Pericardium fibroblast (primary cell): ENCODE measurements around the gene RFC4.

DNA sequence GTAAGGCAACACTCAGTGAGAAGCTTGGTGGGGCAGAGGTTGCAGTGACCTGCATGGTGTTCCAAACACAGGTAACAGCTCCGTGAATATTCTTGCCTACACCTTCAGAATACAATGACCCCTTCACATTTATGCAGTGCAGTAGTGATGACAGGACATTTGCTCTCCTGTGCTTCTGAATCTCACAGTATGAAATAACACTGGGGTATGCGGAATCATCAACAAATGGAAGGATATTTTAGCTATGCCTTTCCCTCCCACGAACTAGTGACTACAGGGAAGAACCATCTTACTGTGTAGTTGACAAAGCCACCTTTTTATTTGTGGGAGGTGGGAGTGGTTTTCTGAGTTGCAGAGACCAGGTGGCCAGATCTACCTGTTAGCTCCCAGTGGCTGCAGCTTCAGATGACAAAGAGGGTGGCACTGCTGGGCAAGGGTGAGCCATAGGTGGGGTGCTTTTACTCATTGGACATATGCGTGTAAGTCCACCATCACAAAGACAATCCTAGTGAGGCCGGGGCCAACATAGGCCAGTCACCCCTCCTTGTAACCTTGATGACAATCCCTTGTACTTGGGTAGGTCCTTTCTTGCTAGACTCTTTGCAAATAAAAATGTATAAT is 7.1 kb downstream of the AHSG start:
- RAMPAGE, long total RNA: no peak

GRCh38 chr3:186663502-186664241 is 2.1 kb upstream of the HRG start:
- RAMPAGE, long total RNA: no peak

DNA sequence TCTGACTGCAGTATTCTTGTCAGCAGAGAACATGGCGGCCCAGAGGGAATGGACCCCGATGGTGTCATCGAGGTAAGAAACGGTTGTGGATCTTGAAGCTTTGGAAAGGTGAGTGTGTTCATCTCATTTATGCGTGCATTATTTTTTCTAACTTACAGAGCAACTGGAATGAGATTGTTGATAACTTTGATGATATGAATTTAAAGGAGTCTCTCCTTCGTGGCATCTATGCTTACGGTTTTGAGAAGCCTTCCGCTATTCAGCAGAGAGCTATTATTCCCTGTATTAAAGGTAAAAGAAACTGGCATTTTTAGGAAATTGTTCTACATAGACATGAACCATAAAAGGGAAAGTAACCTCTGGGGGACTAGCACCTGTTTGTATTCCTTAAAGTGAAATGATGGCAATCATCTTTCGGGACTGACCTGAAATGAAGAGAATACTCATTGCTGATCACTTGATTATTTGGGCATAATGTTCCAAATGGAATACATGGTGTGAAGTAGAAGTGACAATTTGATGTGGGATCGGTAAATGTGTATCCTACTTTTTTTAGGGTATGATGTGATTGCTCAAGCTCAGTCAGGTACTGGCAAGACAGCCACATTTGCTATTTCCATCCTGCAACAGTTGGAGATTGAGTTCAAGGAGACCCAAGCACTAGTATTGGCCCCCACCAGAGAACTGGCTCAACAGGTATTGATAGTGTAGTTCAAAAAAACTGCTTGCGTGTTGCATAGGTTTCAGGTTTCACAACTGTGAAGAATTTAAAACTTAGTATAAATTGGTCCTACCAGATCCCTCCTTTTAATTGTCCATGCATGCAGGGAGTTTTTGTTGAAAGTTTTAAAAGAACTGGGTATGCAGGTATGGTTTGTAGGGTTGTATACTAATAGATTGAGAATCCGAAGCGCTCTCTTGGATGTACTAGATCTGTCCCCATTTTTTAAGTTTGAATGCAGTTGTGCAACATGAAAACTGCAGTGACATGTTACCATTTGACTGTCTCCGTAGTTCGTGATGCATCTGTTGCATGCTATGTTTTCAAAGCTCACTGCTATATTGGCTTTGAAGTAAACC is 1.4 kb downstream of the EIF4A2 start:
- RAMPAGE, long total RNA: no peak

DNA sequence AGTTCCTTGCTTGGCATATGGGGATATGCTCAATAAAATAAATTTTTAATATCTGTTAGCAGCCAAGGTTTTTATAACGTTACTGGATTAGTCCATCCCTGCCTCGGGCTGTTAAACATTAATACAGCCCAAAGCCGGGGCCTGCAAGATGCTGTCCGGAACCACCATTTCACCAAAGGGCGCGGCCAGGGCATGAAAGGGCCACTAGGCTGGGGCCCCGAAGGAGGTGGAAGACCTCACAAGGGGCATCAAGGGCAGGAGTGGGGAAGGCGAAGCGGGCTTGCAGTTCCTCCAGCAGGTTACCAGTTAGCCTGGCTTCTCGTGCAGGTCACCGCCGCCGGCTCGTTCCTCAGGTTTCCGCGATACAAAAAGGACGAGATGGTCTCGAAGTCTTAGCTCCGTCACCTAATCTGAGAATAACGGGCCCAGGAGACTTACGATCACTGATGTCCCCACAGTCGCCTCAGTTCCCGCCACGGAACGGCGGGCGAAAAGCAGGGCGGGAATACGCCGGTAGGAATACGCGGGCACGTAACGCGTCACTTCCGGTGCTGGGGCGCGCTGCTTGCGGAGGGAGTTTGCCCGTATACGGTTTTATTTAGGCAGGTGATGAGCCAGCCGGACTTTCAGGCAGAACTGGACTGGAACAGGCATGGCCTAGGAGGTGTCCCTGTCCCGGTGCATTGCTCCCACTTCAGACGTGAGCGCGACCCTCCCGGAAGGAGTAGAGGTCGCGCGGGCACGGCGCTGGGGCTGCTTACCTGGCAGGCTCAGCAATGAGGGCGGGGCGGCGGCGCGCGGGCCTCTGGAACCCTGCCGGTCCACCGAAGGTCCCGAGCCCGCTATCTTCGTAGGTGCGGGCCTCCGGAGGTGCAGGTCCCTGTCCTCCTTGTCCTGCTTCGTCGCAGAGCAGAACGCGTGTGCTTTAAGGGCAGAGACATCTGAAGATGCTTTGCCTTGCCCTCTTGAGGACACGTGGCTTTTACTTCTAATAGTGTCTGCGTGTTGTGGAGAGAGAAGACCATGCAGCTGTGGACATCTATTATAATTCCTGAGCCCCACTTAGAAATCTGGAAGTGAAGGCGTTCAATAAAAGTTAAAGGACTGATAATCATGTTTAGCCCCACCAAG is at the start of gene RFC4:
Gene RFC4, minus strand, starts transcription at position 496 of the 1,131 bp plus-strand sequence.
- RAMPAGE, long total RNA: start-site peak on the minus strand centred at position 476 of the sequence, 8 bp wide, 24 and 19 reads in 2 replicates

DNA sequence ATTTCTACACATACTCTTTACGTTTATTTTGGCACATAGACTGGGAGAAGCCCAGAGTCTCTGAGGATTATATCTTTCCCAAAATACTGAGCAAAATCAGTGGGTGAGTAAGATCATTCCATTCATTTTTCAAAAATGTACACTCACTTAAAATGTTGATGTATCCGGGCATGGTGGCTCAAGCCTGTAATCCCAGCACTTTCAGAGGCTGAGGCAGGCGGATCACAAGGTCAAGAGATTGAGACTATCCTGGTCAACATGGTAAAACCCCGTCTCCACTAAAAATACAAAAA is 15.8 kb upstream of the RFC4 start:
- RAMPAGE, long total RNA: no peak

DNA sequence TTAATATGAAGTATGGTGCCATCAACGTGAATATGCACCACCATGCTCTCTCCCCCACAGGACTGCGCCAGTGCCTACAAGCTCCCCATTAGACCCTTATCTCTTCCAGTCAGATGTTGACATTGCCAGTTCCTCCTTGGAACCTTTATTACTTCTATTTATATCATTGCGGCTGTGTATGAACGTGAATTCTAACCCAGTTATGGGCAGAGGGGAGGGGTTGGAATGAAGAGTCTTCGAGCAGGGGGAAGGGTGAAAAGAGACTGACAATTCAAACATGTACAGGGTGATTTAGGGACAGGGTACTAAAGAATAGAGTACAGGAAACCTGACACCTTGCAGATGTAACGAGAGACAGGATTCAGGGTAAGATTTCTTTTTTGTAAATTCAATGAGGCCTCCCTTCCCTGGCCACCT is 41.8 kb upstream of the ST6GAL1 start:
- RAMPAGE, long total RNA: no peak

GRCh38 chr3:186929118-186929729 is 1.1 kb upstream of the ST6GAL1 start:
- RAMPAGE, long total RNA: no peak

DNA sequence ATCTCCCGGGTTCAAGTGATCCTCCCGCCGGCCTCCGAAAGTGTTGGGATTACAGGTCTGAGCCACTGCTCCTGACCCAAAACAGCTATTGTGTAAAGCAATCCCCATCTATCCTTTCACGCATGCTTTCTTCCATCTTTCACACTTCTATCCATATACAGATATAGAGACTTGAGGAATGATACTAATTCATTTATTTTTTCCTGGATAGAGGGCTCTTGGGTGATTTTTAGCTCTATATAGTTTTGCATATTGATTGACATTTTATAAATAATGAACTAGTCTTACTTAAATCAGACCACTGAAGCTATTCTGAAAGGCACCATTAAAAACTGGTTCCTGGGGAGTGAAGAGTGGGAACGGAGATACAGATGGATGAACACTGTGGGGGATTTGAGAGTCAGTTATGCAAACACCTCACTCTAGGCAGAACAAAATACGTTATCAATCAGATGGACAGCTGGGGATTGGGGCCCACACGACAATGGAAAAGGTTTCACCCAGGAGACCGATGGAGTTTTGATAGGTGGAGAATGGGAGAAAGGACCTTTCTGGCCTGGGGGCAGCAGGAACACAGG is 16.2 kb downstream of the ST6GAL1 start:
- RAMPAGE, long total RNA: no peak

DNA sequence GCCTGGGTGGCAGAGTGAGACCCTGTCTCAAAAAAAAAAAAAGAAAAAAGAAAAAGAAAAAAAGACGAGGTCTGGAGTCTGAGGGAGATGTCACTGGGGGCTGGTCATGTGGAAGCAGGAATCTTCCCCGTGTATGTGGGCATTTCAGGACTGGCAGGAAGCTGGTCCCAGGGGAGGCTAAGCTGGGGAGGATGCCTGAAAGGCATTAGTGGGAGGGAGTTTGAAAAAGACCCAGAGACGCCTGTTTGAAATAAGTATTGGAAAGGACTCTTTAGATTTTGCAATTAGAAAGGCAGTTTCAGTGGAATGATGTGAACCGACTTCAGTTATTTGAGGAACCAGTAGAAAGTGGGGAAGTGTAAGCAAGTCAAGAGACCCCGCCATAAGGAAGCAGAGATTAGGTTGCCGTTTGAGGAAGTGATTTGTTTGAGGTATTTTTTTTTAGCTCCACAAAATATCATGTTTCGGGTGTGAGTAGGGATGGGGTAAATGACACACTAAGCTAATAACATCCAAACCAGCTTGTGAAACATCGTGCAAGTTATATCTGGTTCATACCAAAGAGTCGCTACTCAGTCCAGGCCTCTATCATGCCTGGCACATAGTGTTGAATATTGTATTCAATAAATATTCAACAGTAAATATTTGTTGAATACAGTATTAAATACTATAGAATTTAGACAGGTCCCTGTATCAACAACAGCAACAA is 55.6 kb downstream of the ST6GAL1 start:
- RAMPAGE, long total RNA: no peak

GRCh38 chr3:186996165-186996988 is 66.1 kb downstream of the ST6GAL1 start:
- RAMPAGE, long total RNA: no peak

GRCh38 chr3:187265488-187265874 is 26.1 kb downstream of the MASP1 start:
- RAMPAGE, long total RNA: no peak

GRCh38 chr3:187369593-187370216 is 1.5 kb downstream of the RTP4 start:
- RAMPAGE, long total RNA: no peak

- RAMPAGE, long total RNA: no peak
Observed at GRCh38 chr3:187412041-187412396, 43.8 kb downstream of the RTP4 start.

DNA sequence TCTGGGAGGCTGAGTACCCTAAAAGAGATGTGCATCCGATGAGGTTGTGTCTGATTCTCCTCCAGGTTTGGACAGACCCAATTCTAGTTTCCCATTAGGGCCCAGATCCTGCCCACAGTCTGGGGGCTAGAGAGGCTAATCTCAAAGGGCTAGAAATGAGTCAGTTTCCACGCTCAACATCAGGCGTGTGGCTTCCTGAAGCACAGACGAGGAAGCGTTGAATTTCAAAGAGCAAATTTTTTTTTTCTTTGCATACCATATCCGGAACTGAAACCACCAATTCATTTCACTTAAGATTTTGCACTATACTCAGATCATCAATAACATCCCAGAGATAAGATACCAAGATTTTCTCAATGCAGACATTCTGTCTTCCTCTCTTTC is 173.8 kb upstream of the BCL6 start:
- RAMPAGE, long total RNA: no peak

DNA sequence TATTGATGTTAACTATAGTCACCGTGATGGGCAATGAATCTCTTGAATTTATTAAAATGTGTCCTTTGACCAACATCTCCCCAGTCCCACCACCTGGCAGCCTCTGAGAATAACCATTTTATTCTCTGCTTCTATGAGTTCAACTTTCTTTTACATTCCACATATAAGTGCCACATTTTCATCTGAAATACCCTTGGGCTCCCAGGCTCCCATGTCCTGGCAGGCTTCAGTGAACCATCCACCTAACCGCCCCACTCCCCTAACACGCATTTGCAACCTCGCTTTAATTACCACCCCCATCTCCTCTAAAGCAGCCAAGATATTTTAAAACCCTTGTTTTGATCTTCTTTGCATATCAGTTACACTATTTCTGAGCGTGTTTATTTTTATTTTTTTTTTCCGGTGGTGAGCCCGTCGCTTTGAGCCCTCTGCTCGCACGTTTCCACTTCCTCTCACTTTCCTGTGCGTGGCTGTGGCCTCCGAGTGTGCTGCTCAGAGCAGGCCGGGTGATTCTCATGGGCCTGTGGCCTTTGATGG is 195.5 kb upstream of the LPP start:
- RAMPAGE, long total RNA: no peak

DNA sequence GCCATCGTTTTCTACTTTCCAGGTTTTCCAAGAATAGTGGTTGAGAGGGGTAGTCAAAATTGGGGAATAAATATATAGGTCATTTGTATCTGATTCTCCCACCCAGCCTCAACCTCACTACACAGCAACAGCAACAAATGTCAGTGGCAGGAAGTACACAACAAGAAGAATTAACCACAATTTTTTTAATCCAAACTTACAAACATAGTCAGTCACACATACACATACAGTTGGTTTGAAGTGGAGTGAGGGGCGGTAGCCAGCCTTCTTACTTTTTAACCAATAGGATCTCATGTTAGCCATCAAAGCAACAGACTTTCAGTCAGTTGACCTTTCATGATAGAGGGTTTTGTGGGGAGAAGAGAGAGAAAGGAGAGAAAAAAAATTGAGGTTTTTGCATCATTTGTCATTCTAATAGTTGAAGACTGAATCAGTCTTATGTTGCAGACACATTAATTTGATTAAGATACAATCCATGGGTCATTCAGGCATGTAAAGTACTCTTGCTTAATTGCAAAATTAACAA is 159.8 kb upstream of the LPP start:
- RAMPAGE, long total RNA: no peak

GRCh38 chr3:188036218-188036643 is 117.7 kb upstream of the LPP start:
- RAMPAGE, long total RNA: no peak

GRCh38 chr3:188077098-188077881 is 76.7 kb upstream of the LPP start:
- RAMPAGE, long total RNA: no peak

DNA sequence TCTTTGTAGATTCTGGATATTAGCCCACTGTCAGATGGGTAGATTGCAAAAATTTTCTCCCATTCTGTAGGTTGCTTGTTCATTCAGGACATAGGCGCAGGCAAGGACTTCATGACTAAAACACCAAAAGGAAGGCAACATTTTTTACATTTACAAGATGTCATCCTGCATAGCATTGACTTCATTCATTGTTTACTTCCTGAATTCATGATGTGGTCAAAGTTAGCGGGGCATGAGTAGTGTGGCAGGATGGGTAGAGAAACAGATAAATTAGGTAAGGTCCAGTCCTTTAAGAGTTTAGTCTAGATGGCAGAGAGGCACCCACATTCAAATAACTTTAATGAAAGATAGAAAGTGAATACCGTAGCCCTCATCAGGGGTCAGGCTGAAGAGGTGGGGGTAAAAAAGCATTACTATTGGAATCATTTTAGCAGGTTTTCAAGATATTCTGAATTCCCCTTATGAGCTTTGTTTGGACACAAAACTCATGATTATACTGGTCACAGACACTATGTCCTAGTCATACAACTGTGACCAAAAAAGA is 44.9 kb upstream of the LPP start:
- RAMPAGE, long total RNA: no peak

DNA sequence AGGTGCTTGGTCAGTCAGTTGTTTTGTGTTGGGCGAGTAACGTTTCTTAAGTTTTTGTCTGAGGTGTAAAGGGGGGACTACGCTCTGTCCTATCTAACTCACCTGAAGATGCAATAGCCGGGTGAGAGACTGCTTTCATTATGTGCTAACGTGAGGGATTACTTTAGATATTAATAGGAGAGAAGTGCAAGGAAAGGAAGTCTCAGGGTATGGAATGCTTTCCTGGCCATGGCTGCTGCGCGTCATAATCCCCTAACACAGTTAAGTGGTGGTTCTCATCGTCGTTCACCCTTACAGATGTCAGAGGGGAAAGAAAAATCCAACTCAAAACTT is 1.4 kb upstream of the LPP start:
- RAMPAGE, long total RNA: no peak